AG10803 (cell line): ENCODE results near the gene YARS2.

DNA sequence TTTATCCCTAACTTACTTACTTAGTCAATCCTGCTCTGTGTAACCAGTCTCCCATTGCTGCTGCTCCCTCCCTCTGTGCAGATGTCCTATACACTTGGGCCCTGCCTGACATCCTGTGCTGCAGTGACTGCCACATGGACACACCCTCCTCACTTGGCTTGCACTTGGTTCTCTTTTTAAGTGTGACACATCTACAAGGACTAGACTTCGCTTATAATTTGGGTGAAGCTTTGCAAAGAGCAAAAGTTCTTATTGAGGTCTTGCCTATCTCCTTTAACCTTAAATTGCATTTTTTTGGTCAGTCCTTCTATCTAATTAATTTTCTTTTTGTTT is 51.5 kb downstream of the FGD4 start:
- RRBS, result no CpG with 5 or more reads among the region's 1 CpG

DNA sequence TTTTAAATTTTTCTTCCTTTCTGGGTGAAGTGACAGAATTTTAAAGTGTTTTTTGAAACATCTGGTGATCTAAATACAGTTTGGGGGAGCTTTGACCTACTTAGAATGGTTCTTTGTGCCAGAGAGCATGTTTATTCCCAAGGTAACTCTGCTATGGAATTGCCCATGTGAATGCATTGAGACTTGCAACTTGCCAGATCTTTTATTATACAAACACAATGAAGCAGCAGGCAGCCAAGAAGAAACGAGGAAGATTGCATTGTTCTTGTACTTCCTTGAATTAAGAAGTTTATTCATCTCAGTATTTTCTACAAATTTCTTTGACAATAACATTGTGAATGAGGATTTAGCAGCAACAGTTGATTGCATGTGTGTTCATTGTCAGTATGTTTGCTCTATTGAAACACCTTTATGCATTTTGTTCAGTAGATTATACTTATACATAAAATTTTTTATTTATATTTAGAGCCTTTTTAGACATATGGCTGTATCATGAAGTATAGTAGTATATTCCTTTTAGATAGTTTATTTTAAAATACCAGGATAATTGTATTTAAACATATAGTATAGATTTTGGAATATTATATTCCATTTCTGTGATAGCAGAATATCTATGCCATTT is 55.6 kb downstream of the FGD4 start:
- RRBS, result no CpG with 5 or more reads among the region's 1 CpG

- RRBS, result no CpG with 5 or more reads among the region's 1 CpG
These were observed 84.1 kb downstream of the FGD4 start for GRCh38 chr12:32483379-32483961.

DNA sequence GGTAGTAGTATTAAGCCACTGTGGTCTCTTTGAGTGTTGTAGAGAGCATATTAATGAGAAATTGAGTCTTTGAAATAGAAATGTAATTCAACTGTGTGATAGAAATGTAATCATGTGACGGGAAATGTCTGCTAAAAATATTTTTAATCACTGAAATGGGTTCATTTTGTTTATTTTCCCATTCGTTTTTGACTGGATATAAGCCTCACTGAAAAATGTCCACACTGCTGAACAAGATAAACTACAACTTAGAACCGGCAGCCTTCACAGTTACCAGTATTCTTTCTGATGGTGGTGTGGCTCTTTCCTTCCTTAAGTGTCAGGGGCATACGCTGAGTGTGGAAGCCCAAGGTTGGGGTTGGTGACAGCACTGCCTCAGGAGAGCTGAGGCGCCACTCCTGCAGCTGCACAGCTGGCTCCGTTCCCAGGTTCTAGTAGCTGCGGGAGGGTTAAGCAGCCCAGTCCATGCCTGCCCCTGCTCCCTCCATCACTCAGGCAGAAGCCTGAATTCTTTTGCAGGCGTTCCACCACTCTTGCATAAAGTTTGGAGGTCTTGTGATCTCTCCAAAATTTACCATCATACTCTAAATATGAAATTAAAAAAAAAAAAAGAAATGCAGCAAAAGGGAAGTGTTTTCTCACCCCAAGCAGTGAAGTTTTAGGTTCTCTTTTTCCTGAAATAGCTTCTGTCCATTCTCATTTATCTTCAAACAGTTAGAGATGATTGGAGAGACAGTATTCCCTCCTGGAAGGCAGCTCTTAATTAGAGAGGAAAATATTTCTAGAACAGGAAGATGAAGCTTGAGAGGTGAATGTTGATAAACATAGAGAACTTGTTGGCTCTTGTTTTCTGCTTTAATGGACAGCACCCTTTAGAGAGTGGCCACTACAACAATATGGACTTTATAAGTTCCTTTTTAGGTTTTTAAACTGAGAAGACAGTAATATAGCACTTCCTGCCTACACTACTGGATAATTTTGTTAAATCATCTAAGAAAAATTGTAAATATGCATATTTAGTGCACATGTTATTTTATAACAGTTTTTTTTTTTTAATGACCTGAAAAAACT is 136.0 kb downstream of the FGD4 start:
- RRBS, result no CpG with 5 or more reads among the region's 8 CpGs

GRCh38 chr12:32550356-32550641 is 128.8 kb upstream of the DNM1L start:
- RRBS, result no CpG with 5 or more reads among the region's 6 CpGs

GRCh38 chr12:32612857-32613463 is 66.1 kb upstream of the DNM1L start:
- RRBS, result no CpG with 5 or more reads among the region's 3 CpGs

DNA sequence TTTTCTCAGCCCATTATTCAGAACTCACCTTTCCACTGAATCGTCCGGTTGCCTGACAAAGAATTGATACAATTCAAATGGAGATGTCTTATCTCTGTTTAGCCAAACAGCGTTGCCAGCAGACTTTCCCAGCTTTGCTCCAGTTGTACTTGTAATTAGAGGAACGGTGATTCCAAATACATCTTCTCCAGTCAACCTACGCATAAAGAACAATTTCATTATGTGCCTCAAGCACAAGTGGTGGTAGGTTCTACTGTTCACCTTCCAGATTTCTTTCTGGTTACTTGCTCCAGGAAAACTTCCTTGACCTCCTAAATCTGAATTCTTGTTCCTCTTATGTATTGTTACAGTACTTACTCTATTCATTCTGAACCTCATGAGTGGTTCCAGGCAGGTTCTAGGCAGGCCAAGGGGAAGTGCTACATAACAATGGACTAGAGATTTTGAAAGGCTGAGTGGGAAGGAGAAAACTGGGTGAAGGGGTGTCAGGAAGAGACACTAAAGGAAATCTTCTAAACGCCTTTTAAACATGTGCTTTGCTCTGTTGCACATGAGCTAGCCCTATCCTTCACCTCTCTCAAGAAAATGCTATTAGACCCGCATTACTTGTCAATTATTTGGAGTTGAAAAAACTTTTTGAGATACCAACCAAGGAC is 1.7 kb downstream of the YARS2 start:
- RRBS, result no CpG with 5 or more reads among the region's 7 CpGs

DNA sequence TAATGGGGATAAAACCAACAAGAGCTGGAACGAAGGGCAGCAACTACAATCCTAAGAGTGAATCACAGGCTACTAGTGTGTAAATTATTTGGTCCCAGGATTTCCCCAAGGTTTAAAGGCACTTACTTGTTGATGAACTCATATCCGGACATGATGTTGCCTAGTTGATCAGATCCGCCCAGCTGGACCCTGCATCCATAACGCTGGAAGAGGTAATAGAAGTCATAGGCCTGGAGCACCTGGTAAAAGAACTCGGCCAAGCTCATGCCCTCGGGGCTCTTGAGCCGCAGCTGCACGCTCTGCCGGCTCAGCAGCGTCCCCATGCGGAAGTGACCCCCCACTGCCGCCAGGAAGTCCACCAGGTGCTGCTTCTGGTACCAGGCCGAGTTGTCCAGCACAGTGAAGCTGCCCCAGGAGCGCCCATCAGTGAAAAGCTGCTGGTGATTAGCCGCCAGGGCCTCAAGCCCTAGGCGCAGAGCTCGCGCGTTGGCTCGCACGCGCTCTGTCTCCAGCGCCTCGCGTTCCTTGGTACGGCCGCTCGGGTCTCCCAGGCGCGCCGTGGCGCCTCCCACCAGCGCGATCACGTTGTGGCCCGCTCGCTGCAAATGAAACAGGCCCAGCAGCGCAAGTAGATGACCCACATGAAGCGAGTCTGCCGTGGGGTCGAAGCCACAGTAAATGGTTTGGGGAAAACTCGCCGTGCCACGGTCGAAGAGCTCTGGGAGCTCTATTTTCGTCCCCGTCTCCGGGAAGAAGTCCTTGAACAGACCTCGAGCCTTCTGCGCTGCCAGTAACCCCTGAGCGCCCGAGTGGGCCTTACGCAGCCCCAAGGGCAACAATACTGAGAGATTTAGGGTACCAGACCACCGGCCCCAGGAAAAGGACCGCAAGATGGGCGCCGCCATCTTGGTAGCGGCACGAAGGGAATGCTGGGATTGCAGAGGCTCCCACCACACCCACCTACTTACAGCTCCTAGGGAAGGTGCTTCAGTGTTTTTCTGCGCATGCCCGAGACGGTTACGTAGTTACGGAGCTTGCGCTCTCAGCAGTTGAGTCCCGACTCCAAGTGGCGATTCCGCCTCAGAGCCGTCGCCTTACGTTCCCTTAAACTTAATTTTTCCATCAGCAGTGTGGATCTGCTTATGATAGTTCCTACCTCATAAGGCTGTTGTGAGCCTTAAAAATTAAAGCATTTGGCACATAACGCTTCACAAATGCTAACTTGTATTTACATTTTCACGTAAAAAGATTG is at the start of gene YARS2:
Gene YARS2 (minus strand): TSS at position 928 of the 1,252 bp plus-strand sequence.
- RRBS, result no CpG with 5 or more reads among the region's 73 CpGs

DNA sequence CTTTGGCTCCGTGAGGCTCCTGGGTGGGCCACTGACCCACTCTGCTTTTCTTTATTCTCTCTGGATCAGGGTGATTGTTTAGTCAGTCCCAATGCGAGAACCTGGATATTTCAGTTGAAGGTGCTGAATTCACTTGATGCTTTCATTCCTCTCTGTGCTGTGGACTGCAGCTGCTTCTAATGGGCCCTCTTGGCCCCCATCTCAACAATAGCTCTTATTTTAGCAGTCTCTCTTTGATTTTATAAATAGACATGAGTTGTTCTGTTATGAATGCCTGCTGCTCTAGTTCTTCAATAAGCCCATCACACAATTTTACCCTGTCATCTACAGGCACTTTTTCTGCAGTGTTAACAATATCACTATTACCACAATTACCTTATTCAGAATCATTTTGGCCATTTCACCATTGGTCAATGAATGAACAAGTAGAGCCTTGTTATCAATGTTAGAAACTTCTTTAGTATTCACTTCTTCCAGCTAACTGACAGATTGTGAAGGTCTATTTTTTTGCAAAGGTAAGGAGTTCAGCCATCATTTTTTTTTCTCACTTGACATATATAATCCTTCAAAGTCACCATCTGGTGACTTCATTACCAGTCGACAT is 54.2 kb upstream of the YARS2 start:
- RRBS, result no CpG with 5 or more reads among the region's 3 CpGs

- RRBS, result 62% methylated on average over 9 of the region's 49 CpGs
These were observed 328.2 kb downstream of the ALG10 start for GRCh38 chr12:34350317-34351092.

- RRBS, result no CpG with 5 or more reads among the region's 1 CpG
These were observed 847.7 kb upstream of the ALG10B start for GRCh38 chr12:37468916-37469134.

DNA sequence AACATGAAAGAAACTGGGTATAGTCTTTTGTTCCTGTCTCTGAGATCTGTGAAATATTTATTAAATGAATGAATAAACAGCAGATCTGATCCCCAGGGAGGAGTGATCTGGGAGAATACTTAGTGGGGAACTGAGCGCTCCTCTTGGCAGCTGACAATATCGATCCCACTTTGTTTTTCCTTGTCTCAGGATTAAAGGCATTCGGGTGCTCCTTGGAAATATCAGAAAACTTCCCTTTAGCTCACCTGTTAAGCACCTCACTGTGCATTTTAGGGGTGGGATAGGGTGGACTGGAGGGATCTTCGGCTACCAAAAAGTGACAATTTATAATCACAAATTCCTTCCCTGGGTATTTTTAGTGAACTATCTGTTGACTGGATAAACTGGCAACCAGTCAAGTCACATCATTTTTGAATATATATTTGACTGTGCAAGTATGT is 626 bp downstream of the ALG10B start:
- RRBS, result no CpG with 5 or more reads among the region's 4 CpGs

- RRBS, result 2% methylated on average over 14 of the region's 34 CpGs
These were observed 589 bp downstream of the CPNE8 start for GRCh38 chr12:38904653-38905351.

DNA sequence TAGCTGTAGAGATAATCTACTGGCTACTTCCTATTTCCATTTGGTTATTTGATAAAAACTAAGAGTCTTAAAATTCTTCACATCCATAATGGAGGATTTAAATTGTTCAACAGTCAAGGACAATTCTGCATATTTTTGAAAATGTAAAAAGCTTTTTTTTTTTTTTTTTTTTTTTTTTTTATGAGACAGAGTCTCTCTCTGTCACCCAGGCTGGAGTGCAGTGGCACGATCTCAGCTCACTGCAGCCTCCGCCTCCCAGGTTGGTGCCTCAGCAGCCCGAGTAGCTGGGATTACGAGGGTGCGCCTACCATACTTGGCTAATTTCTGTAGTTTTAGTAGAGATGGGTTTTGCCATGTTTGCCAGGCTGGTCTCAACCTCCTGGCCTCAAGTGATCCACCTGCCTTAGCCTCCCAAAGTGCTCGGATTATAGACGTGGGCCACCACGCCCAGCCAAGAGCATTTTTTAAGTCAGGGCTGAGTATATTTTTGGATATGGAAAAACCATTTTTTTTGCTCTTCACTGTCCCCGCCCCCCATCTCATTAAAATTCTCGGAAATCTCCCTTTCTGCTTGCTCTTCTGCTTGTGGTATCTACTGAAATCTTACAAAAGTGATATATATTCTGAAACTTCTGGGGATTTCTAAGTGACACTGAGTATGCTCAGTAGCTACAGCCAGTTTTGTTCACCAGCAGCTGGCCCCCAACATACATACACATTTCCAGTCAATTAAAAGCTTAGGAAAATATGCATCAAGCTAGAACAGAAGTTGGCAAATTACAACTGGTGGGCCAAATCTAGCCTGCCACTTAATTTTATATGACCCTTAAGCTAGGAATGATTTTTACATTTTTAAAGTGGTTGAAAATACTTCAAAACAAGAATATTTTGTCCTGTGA is 1.6 kb upstream of the ABCD2 start:
- RRBS, result no CpG with 5 or more reads among the region's 10 CpGs

GRCh38 chr12:40016782-40017694 is 88.8 kb downstream of the SLC2A13 start:
- RRBS, result no CpG with 5 or more reads among the region's 5 CpGs

DNA sequence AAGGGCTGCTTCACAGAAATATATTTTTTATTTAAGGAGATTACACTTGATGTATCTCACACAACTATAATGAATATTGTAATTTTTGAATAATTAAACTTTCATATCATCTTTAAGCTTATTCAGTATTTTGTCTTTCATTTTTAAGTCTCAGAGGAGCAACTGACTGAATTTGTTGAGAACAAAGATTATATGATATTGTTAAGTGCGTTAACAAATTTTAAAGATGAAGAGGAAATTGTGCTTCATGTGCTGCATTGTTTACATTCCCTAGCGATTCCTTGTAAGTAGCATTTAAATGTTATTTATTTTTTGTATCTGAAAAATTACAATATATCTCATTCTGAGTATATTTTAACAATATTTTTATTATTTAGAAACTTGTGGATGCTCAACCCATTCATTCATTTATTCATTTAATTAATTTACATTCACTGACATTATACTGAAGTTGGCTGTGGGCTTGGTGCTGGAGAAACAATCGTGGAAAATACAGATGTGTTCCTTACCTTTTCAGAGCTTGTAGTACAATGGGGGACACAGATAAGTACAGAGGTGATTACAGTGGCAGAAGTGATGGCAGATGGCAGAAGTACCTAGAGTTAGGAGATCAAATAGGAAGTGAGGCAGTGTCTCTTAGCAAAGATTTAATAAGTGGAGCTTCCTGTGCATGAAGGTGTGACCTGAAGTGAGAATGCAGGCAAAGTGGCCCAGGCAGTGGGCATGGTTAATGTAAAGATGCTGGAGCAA is 15.7 kb downstream of the LRRK2 start:
- RRBS, result no CpG with 5 or more reads among the region's 3 CpGs

DNA sequence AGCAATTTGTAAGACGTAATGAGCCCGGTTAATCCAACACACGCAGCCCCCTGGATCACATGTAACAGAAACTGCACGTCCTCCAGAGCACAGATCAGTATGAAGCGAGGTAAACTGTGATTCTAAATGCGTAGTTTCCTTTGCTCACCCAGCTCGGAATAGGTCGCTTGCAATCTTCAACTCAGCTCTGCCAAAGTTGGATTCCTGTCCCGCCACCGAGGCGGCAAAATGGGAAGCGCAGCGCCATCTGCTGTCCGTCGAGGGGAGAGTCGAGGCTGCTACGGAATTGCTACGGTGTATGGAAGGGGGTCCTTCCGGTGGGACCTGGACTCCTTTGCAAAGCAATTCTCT is 120.6 kb downstream of the GXYLT1 start:
- RRBS, result no CpG with 5 or more reads among the region's 19 CpGs

GRCh38 chr12:42691788-42692592 is 102.4 kb upstream of the PRICKLE1 start:
- RRBS, result no CpG with 5 or more reads among the region's 9 CpGs

- RRBS, result no CpG with 5 or more reads among the region's 3 CpGs
These were observed 279.7 kb downstream of the ADAMTS20 start for GRCh38 chr12:43272258-43272819.